Osteoblast (primary cell): ENCODE measurements around the genes DEPDC7, HIPK3 and FBXO3.

- CAGE, long polyA plus RNA = no peak
- RRBS = 2% methylated on average over 41 of the region's 86 CpGs
Measured at GRCh38 chr11:33015647-33016646, at the start of gene DEPDC7. TSS of gene DEPDC7 (plus strand) at chr11:33015878.

DNA sequence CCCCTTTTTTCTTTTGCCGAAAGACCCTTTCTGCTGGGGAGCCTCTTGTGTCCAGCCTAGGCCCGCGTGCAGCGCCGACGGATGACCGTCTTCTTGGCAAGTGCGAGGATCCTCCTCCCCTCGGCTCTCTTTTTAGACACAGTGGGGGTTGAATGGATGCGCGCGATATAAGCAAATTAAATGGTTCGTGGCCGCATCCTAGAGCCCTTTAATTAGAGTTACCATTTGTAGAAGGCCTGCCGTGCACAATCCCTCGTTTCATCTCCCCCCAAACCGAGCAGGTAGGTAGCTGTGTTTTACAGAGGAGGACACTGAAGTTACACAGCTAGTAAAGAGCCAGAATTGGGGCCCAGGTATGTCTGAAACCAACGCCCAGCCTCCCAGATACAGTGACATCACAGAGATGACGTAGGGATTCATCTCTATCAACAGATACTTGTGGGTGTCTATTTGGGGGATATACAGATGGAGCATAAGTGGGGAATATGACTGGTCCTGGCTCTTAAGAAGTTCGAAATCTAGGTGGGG, 799 bp downstream of the TCP11L1 start:
- CAGE, long polyA plus RNA = no peak
- RRBS = no CpG with 5 or more reads among the region's 20 CpGs

DNA sequence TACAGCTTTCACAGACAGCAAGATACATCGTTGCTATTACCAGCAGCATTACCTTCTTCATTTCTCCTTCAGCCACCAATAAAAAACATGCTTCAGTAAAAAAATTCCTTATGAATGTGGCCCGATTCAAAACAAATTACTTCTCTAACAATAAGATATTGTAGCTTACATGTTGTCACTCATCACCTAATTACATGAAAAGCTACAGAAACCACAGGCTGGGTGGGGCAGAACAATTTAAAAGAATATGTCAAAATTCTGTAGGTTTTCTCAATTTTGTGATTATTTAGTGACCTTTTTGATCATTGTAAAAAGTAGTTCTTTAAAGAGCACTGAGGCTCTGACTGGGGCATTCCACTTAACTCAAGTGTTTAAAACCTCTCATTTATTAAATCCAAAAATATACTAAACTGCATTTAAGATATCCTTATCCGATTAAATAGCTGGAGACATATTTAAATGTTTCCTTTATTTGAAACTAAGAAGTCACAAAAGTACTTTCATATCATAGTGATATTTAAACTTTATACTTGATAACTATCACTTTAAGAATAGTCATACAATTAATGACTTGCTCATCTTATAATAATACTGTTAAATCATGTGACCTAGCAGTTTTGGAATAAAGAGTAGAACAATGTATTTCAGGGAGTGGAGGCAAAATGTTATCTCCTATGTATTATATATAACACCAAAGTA, 23.0 kb downstream of the CSTF3 start:
- CAGE, long polyA plus RNA = no peak
- RRBS = no CpG with 5 or more reads among the region's 3 CpGs

GRCh38 chr11:33256964-33257960, at the start of gene HIPK3:
TSS of gene HIPK3 (plus strand) at chr11:33257381.
- CAGE, long polyA plus RNA = no peak
- RRBS = 1% methylated on average over 69 of the region's 107 CpGs

GRCh38 chr11:33694822-33695606, 5.6 kb downstream of the C11orf91 start:
- CAGE, long polyA plus RNA = no peak
- RRBS = no CpG with 5 or more reads among the region's 6 CpGs

GRCh38 chr11:33703168-33703712, 2.6 kb upstream of the C11orf91 start:
- CAGE, long polyA plus RNA = no peak
- RRBS = no CpG with 5 or more reads among the region's 6 CpGs

DNA sequence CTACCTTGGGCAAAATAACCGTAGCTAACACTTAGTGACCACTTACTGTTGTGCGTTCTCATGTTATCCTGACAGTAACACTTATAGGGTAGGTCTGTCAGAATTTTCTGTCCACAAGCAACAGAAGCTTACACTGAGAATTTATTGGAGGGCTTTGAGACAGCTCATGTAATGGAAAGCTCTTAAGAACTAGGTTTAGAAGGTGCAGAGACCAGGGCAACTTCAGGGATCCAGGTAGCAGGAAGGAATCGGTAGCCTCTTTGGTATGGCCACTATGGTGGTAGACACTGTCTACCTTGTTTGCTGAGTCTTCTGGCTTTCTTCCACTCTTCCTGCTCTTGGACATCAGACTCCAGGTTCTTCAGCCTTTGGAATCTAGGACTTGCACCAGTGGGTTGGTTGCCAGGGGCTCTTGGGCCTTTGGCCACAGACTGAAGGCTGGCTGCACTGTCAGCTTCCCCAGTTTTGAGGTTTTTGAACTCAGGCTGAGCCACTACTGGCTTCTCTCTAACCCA, 4.6 kb upstream of the C11orf91 start:
- CAGE, long polyA plus RNA = no peak
- RRBS = no CpG with 5 or more reads among the region's 3 CpGs

DNA sequence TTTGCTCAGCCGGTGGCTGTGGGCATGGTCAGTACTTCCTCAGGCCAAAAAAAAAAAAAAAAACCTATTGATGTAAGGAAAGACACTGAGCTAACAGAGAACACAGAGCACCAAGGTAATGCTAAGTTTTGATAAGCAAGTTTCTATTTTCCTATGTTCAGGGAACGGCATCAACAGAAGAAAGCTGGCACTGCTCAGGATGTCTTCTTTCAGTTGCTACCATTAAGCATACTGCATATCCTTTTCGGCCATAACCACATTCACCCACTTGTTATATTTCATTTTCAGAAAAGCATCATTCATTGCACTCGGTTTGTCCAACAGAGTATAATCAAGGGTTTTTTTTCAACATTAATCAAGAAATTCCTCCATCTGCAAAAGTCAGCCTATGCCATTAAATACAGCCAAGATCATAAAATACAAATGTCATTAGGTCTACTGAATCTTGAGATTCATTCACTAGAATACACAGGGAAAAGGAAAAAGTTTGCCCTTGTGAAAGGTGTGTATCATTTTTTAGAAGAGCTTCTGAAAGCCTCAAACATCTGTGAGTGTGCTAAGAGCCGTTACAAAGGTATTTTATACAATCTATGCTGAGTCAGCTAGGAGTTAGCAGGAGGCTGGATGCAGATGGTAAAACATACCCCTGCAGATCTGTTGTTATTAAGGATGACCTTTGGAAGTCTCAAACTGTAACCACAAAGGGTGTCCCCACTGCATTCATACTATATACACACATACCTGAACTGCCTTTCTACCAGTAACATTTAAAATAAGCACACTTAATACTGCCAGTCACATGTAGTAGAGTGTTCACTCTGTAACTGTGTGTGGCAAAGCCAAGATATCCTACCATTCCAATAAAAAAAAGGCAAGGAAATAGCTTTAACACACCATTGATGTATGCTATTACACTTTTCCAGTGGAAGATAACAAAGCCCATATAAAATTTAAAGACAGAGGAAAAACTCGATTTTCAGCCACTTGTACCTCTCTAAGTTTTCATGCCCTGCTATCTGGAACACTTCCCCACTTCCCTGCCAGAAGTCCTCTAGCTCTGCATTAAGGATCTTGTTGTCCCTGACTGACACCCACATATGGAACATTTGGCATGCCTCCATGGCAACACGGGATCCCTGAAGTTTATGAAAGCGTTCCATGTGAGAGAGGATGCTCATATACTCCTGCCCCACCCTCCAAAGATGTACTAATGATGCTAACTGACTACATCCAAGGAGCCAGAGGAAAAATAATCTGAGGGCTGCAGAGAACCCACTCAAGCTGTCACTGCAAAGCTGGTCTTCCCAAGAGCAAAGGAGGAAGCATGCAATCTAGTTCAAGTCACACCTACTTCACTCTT, 8.4 kb upstream of the C11orf91 start:
- CAGE, long polyA plus RNA = no peak
- RRBS = no CpG with 5 or more reads among the region's 8 CpGs

DNA sequence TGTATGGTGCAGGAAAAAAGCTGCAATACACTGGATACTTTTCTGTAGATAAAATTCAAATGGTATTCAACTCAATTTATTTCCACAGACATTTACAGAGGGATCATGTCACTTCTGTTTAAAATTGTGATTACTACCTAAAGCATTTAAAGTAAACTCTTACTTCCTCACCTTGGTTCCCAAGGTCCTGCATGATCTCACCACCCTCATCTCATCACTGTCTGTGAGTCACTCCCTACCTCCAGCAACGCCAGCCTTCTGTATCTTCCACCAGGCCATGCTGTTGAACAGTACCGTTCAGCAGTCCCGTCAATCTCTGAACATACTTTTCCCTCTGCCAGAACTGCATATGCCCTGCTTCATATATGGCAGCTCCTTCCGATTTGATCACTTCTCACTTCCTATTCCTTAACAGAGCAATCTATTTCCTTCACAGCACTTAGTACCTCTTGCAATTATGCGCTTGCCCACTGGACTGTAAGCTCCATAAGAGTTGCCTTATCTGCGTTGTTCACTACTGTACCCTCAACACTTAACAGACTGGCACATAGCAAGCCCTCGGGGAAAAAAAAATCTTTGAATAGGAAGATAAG, 2.0 kb downstream of the FBXO3 start:
- CAGE, long polyA plus RNA = no peak
- RRBS = no CpG with 5 or more reads among the region's 7 CpGs

- CAGE, long polyA plus RNA = start-site peak on the minus strand at chr11:33774503-33774520, 304 and 137 reads in 2 replicates
- RRBS = 1% methylated on average over 27 of the region's 81 CpGs
Measured at GRCh38 chr11:33773800-33774763, at the start of gene FBXO3. TSS of gene FBXO3 (minus strand) at chr11:33774520.

- CAGE, long polyA plus RNA = no peak
- RRBS = no CpG with 5 or more reads among the region's 21 CpGs
Measured at GRCh38 chr11:33858818-33859789, 32.8 kb downstream of the LMO2 start.

DNA sequence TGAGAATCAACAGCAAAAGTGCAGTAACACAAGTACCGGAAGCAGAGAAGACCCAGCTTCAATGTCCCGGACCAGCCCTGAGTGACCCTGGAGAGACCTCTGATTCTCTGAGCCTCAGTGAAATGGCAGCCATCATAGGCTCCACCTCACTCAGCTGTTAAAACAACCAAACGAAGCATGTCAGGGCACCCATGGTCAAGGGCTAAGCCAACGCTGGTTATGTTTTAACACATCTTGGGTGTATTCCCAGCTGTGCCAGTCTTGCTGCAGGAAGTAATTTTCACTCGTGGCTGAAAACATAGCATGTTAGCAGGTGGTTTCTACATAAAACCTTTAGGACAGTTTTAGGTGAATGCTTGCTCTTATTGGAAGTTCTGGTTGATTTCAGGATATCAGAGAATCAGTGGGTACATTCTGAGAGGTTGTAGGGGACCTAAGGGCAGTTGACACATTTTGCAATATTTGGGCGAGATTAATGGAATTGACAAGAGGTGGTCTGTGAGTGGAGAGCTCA, 30.9 kb downstream of the LMO2 start:
- CAGE, long polyA plus RNA = no peak
- RRBS = no CpG with 5 or more reads among the region's 6 CpGs

- CAGE, long polyA plus RNA = no peak
- RRBS = no CpG with 5 or more reads among the region's 6 CpGs
Measured at GRCh38 chr11:34076035-34076600, 24.6 kb downstream of the CAPRIN1 start.

DNA sequence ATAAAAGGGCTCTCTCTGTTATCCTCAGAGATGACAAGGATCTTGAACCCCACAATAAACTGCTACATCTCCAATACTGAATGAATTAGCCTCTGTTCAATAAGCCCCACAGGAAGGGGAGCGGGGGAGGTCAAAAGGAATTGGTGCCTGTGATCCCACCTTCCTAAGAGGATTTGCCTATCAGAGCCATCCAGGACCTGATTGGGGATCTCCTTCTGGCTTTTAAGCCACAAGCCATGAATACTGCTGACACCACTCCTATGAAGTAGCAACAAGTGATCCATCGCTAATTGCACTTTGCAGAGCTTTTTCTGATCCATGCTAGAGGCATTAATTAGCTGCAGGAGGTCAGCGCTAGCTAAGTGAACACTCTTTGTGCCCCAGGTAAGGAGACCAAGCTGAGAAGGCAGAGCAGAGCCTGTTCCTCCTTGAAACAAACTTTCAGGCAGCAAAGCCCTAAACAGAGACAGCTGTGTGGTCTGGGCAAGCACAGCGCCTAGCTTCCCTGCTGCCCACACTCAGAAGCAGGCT, 122.3 kb downstream of the ABTB2 start:
- CAGE, long polyA plus RNA = no peak
- RRBS = no CpG with 5 or more reads among the region's 4 CpGs

DNA sequence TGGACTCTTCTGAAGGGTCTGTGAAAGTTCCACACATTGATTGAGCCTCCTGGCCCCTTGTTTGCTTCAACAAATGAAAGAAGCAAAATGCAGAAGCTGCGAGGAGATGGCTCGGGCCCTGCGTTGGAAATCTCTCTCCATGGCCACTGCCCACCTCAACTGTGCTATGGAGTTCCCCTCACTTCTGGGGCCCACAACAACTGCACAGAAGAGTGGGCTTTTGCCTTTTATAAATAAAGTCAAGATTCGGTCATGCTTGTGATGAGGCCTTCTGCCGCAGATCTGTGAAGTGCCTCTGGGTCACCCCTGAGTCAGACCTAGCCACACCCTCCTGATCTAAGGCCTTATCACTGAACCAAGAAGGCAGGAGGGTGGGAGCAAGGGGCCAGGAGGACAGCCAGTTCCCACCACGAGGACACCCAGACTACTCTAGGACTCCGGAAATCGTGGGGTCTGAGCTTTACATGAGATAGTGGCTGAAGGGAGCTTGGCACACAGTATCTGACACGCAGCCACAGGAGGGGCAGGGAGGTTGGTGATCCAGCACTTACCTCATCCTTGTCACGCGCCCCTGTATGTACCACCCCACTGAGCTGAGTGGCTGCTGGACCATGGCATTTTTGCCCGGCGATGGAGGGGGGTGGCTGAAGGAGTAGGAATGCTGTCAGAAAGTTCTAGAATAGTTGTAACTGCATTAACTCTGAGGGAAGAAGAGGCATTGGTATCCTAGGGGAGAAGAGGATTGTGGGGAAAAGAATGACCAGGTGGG, 115.7 kb downstream of the ABTB2 start:
- CAGE, long polyA plus RNA = no peak
- RRBS = no CpG with 5 or more reads among the region's 13 CpGs

DNA sequence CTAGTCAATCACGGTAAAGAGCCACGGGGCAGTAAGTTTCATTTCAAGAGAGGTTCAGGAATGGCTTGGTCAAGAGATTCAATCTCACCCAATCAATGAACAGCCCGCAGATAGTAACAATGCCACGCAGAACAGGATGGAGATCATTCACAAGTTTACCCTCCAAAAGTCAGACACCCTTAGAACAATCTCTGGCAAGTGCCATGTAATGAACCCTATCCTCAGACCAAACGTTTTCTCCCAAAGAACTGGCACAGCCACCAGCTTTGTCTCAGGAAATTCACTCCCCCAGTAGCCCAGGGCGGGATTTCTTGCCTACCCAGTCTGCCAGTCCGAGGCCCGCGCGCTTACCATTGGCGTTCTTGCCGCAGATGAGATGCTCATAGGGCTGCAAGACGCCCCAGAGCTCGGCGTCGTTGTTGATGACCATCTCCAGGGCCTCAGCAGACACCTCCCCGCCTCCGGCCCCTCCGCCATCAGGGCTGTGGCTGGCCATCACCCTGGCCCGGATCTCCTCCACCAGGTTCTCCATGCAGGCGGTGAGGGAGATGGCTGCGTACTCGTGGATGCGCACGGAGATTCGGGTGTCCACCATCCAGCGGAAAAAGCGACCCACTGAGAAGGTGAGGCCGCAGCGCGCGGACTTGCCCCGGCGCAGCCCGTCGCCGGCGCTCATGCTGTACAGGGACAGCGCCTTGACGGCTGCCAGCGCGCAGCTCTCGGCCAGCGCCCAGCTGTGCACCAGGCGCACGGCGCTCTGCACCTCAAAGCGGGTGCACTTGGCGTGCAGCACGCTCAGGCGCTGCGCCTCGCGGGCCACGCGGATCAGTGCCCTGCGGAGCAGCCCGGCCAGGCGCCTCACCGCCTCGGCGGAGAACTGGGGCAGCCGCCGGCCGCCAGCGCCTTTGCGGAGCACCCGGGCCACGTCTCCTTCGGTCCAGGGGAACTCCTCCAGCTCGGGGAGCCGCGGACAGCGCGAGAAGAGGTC, 1.2 kb downstream of the ABTB2 start:
- CAGE, long polyA plus RNA = no peak
- RRBS = 5% methylated on average over 10 of the region's 75 CpGs

GRCh38 chr11:34404922-34405627, 33.7 kb upstream of the CAT start:
- CAGE, long polyA plus RNA = no peak
- RRBS = no CpG with 5 or more reads among the region's 7 CpGs

DNA sequence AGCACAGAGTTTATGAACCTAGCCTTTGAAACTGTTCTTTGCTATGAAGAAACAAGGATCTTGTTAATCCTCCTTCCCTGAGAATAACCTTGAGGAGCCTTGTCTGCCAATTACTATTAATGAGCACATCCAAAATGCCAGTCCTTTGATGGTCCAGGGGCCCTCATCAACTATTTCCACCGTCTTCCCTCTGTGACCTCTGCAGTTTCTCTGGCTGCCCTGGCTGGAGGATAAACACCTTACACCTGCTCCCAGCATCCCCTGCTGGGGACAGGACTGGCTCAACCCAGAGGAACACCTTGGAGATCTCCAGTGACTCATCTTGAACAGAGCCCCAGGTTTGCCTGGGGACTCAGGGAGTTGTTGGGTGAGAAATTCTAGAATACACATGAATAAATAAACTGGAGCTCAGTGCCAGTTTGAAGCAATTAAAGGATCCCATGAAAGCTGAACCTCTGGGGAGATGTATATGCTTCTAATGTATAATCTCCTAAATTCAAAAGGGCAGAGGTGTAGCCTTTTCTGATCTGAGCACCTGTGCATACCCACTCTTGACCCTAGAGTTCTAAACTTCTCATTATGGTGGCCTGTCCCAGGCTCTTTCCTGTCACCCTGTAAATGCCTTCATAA, 24.1 kb upstream of the ELF5 start:
- CAGE, long polyA plus RNA = no peak
- RRBS = no CpG with 5 or more reads among the region's 1 CpG

DNA sequence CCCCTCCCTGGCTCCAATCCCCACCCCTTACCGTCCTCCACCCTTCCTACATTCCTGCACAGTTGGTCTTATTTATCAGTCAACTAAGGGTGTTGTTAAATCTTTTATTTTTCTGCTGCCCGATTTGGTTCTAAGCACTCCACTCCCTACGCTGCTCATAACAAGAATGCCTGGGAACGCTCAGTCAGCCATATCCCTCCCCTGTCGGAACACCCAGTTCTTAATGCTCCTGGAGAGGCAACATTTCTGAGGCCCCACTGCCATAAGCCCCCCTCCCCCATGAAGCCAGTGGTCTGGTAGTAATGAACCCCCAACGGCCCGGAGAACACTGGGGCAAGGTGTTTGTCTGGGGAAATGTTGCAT, 9.7 kb downstream of the EHF start:
- CAGE, long polyA plus RNA = no peak
- RRBS = no CpG with 5 or more reads among the region's 7 CpGs

DNA sequence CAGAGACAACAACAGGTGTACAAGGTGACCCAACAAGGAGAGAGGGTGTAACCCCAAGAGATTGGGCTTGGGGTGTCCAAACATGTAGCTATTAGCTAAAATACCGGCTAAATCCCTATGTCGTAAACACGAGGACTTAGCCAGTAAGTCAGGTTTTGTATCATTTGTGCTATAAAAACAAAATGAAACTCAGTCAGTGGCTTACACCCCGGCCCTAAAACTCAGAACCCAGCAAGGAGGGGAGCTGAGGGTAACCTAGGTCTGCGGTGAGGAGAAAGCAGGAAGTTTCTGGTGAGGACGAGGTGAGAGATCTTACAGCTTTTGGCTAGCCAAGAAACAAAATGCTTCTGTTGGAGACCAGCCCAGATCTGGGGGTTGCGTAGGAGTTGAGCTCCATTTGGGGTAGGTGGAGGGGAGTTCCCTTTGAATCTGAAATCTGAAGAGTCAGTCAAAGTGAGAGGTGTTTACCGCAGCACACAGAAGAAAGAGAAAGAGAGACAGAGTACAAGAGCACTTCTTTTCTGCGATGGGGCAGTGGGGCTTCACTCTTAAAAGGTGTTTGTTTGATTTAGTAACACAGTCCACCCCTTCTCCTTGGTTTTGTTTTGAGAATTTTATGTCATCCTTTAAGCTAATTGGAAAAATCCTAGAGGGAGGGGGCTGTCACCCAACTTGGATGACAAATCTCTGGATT, 29.6 kb downstream of the EHF start:
- CAGE, long polyA plus RNA = no peak
- RRBS = 74% methylated on average over 4 of the region's 9 CpGs